Cardiac fibroblast (primary cell): ENCODE measurements around the genes SPEM1, ZBTB4, FXR2, CYB5D1 and BORCS6.

DNA sequence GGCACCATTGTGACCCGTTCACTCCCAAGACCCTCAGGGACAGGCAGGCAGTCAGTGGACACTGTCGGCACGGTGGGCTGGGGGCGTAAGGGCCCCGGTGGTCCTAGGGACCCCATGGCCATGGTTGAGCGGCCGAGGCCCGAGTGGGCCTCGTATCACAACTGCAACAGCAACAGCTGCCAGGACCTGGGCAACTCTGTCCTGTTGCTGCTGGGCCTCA, at the start of gene SPEM1:
Gene SPEM1 (plus strand): TSS at position 54 of the 220 bp plus-strand sequence.
- RRBS: no CpG with 5 or more reads among the region's 9 CpGs

DNA sequence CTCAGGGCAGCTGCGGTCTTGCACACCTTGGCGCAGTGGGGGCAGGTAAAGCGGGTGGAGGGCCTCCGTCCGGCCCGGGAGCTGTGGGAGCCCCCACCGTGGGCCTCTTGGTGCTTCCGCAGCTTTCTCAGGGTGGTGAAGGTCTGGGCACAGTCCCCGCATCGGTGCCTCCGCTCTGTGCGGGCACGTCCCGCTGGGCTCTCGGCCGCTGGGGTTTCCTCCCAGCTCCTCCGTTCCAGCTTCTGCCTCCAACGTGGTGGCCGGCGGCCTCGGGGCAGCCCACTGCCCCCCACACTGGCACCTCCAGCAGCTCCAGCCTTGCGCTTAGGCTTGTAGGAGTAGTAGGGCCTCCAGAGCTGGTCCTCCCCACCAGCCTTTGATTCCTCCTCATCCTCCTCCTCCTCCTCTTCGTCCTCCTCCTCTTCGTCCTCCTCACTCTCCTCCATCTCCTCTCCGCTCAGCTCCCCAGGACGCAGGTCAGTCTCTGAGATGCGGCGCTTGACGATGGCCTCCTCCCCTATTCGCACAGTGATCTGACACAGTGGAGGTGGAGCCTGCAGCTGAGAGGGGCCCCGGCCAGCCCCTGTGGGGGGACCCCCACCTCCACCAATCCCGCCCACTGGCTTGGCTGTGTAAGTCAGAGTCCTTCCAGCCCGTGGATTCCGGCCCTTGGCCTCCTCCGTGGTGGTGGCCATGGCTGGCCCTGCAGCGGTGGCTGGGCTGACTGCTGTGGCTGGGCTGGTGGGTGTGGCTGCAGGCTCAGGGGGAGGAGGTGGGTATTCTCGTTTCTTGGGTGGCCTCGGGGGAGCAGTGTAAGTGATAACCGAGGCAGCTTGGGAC, 16.6 kb downstream of the ZBTB4 start:
- RRBS: no CpG with 5 or more reads among the region's 39 CpGs

DNA sequence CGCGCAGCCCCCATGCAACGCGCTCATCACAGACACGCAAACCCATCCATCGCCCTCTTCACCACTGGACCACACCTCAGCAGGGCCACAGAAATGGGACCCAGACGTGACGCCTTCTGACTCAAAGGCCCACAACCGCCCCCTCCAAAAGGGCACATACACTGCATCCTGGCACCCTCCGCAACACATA, 1.1 kb downstream of the ZBTB4 start:
- RRBS: no CpG with 5 or more reads among the region's 10 CpGs

DNA sequence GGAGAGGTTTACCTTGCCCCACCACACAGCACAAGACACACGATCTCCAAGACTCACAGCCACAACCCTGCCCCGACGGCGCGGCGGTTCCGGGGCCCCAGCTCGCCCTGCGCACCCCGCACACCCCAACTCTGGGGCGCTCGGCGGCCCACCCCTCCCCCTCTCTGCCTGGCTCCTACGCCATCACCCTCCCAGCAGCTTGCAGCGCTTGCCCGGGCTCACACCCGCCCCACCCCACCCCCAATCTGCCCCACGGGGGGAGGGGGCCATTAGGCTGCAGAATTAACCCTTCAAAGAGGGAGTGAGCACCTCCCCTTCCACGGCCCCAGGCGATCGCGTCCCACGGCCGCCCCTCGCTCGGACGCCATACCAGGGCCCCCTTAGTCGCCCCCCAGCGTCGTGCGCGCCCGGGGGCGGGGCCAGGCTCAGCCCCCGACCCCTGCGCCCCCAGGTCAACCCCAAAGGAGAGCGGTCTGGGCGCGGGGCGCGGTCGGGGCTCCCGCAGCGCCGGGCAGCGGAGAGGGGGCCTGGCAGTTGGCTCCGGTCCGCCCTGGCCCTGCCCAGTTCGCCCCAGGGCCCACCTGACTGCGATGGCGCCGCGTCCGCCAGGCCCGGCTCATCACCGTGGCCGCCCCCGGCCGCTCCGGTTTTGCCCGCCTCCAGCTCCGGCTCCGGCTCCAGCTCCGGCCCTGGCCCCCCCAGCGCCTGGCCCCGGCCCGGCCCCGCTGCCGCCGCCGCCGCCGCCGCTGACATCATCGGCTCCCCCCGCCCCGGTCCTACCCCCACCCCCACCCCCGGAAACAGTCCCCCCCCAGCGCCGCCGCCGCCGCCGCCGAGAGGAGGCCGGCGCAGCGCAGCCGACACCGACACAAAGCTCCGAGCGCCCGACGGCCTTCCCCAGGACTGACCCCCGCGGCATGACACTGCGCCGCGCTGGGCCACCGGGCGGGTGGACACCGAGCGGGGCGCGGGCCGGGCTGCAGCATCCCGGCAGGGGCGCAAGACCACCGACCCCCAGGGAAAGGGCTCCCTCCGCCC, at the start of gene ZBTB4:
Gene ZBTB4 (minus strand): TSS at position 757 of the 1,038 bp plus-strand sequence.
- RRBS: 1% methylated on average over 35 of the region's 110 CpGs

DNA sequence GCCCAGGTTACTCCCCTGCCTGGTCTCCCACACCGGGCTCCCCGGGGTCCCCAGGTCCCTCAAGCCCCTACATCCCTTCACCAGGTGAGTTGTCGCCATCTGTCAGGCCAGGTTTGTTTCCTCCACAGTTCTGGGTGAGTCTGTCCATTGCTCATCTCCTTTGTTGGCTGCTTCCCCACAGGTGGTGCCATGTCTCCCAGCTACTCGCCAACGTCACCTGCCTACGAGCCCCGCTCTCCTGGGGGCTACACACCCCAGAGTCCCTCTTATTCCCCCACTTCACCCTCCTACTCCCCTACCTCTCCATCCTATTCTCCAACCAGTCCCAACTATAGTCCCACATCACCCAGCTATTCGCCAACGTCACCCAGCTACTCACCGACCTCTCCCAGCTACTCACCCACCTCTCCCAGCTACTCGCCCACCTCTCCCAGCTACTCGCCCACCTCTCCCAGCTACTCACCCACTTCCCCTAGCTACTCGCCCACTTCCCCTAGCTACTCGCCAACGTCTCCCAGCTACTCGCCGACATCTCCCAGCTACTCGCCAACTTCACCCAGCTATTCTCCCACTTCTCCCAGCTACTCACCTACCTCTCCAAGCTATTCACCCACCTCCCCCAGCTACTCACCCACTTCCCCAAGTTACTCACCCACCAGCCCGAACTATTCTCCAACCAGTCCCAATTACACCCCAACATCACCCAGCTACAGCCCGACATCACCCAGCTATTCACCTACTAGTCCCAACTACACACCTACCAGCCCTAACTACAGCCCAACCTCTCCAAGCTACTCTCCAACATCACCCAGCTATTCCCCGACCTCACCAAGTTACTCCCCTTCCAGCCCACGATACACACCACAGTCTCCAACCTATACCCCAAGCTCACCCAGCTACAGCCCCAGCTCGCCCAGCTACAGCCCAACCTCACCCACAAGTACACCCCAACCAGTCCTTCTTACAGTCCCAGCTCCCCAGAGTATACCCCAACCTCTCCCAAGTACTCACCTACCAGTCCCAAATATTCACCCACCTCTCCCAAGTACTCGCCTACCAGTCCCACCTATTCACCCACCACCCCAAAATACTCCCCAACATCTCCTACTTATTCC, 32.0 kb downstream of the SLC35G6 start:
- RRBS: 95% methylated on average over 1 of the region's 24 CpGs

GRCh38 chr17:7614616-7615721, at the start of gene FXR2:
Gene FXR2 (minus strand): TSS chr17:7614897.
- RRBS: 1% methylated on average over 23 of the region's 97 CpGs

- RRBS: 0% methylated on average over 1 of the region's 37 CpGs
Measured at GRCh38 chr17:7685744-7686361, 1.4 kb downstream of the TP53 start.

GRCh38 chr17:7686362-7687037, 790 bp downstream of the TP53 start:
- RRBS: 0% methylated on average over 3 of the region's 24 CpGs

DNA sequence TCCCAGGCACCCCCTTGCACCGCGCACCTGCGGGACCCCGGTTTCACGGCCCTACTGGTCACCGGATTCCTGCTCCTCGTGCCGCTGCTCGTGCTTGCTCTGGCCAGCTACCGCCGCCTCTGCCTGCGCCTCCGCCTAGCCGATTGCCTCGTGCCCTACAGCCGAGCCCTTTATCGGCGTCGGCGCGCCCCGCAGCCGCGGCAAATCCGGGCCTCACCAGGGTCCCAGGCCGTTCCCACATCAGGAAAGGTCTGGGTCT, 517 bp downstream of the TMEM88 start:
- RRBS: no CpG with 5 or more reads among the region's 26 CpGs

- RRBS: under 1% methylated on average over 11 of the region's 27 CpGs
Measured at GRCh38 chr17:7857815-7858155, at the start of gene CYB5D1. Gene CYB5D1 (plus strand): TSS chr17:7858003.

- RRBS: no CpG with 5 or more reads among the region's 19 CpGs
Measured at GRCh38 chr17:8062321-8063137, 23.7 kb downstream of the ALOX15B start.

DNA sequence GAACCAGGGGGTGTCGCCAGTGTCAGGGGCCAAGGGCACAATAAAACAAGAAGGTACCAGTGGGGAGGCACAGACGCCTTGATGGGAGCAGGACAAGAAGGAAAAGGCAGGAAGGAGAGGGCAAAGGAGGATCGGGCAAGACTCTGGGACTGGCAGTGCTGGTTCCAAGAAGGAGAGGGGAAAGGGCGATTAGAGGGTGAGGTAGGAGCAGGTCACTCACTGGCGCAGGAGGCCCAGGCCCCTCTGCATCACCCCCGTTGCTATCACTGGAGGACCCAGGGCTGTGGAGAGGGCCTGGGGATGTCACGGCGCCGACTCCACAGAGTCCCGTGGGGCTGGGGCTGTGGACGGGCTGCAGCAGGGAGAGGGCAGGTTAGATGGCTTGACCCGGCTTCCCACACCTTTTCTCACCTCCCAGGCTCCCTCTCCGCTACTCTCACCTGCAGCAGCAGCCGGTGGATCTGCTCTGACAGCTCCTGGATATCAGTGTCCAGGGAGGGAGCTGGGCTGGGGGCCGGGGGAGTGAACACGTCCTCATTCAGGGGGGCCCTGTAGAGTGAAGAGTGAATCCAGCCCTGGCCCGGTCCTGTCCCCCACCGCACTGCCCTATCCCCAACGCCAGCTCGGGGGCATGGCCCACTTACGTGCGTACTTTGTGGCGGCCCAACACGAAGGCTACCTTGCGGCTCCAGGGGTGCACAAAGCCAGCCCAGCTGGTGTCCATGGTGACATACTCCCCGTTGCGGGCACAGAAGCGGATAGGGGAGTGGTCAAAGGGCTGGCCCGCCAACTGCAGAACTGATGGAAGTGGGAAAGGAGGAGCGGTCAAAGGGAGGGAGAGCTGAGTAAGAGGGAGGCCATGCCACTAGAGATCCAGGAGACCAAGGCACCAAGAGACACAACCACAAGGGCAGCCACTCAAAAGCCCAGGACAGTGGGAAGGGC, 4.9 kb downstream of the PER1 start:
- RRBS: 82% methylated on average over 6 of the region's 30 CpGs

DNA sequence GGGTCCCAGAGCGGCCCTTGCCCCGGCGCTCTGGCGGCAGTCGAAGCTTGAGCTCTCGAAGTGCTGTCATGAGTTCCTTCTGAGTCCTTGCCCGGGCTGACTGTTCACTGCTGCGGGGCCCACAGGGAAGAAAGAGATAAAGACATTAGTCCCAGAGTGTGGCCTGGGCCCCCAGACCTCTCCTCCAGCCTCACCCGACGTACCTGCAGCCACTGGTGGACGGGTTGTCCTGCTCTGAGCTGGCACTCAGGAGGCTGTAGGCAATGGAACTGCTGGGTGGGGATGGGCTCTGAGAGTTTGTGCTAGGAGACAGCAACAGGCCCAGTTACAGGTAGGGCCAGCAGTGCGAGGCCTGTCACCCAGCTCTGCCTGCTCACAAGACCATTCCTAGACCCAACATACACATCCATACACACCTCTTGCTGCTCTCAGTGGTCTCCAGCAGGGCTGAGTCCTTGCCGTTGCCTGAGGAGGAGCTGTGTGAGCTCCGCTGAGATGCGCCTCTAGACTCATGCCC, 2.1 kb downstream of the PER1 start:
- RRBS: 88% methylated on average over 6 of the region's 15 CpGs

DNA sequence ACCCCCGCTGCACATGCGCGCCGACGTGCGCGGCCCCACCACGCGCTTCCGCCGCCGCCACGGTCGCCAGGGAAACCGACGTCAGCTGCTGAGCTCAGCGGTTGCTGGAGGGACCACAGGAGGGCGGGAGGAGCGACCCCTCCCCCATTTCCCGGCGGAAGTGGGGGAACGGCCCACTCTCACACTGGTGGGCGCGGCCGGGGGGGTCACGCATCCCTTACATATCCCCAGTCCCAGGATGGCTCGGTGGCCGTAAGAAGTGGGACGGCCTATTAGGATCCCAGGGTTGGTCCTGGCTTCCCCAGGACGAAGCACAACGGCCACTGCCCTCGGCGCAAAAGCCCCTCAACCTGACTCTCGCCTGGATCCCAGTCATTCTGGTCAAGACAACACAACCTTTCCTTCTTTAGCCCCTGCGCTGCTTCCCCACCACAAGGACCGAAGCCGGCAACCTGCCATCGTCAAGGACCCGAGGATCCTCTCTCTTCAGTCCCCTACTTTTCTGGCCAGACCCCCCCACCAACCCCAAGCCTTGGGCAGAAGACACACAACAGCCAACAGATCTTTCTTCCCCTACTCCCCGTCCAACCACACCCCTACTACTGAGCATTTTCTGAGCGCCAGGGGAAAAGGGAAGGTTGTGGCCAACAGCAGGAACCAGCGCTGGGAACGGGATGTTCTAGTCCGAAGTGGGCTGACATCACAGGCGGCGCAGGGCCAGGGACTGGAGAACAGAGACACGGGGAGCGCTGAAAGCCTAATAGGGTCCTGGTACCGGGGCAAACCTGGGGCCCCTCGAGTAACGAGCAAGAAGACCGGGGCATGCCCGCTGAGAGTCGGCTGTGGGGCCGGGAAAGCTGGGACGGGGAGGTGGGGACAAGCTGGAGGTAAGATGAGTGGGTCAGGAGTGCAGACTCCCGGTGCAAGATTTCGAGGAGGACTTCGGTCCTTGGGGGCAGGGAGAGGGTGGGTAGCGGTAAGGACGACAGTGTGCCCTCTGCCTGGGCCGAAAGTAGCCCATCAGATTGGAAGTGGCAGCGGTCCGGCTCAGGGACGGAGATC, 627 bp downstream of the PER1 start:
- RRBS: 2% methylated on average over 9 of the region's 65 CpGs

DNA sequence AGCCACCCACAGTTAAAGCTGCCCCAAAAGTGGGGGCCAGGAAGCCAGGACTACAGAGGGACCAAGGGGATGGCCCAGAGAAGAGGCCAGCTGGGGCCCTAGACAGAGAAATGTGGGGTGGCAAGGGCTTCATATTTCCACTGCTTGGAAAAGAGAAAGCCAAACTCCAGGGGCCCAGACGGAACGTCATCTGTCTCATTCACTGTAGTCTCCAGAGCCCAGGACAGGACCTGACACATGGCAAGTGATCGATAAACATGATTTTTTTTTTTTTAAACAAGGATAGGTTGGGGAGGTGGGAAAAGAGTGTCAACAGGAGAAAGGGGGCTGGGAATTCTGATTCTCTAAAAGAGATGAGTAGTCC, 955 bp upstream of the PER1 start:
- RRBS: no CpG with 5 or more reads among the region's 3 CpGs

DNA sequence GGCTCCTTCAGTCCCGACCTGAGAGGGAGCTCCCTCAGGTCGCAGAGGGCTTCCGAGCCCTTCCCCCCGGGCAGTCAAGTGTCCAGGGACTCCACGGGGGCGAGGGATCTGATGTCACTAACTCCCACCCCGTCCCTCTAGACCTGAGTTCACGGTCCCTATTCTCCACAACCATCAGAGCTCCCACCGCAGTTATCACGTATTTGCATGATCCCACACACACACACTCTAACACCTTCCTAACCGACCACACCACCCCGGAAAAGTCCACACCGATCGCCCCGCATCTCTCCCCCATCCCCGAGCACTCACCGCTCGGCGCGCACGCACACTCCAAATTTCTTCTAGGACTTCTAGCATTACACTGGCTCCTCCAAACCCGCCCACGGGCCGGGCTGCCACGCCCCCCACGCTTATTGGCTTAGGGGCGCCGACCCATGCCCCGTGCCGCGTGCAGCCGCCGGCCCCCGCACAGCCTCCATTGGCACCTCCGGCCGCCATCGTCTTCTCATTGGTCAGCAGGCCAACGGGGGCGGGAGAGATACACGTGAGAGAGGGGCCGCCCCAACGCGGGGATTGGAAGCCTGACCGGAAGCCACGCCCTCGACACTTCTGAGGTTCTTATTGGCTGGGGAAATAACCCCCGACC, 3.9 kb upstream of the PER1 start:
- RRBS: 2% methylated on average over 10 of the region's 47 CpGs

DNA sequence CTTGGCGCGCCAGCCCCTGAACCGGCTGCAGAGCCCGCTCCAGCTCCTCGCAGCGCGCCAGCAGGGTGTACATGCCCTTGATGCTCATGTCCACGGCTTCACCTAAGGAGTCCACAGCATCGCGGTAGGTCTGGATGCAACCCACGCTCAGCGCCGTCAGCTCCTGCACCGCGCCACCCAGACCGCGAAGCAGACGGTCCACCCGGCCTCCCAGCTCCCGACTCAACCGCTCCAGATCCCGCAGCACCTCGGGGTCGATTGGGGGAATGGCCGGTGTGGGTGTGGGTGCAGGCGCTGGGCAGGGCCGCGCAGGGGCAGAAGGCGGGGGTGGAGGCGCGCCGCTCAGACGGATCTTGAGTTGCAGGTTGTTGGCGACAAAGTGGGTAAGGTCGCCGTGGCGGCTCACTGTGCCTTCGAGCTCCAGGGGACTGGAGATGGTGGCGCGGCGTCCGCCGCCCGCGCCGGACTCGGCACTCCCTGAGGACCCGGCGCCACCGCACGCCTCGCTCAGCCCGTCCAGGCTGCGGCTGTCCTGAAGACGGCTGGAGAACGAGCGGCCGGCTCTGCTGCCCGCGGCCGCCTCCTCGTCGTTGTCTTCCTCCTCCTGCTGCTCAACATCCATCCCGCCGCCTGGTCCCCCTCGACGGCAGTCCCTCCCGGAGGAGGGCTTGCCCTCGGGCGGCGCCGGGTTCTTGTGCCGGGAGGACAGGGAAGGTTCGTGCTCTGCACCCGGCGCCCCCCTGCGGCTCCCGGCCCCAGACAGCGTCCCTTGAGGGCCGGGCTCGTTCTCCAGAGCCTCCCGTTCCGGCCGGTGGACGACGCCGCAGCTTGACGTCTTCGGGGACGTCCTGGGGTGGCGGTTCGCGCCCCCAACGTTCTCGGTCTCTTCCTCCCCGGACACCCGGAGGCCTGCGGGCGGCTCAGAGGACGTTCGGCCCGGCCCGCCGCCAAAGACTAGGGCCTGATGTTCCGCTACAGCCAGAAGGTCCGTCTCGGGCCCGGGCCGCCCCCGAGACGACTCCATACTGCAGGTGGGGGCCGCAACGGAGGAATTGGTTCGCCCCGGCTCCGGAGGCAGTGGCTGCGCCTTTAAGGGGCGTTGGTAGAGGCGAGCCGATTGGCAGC, at the start of gene BORCS6:
Gene BORCS6 (minus strand): TSS at position 1,064 of the 1,125 bp plus-strand sequence.
- RRBS: under 1% methylated on average over 53 of the region's 120 CpGs

DNA sequence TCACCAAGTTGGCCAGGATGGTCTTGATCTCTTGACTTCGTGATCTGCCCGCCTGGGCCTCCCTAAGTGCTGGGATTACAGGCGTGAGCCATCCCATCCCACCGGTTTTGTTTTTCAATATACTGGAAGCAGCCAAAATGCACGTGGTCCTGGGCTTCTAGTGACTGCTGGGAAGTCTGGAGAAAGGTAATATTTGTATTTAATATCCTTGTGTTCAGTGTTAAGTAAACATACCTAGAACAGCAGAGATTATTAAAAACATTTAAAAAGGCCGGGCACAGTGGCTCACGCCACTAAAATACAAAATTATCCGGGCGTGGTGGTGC, 9.7 kb upstream of the AURKB start:
- RRBS: no CpG with 5 or more reads among the region's 9 CpGs

DNA sequence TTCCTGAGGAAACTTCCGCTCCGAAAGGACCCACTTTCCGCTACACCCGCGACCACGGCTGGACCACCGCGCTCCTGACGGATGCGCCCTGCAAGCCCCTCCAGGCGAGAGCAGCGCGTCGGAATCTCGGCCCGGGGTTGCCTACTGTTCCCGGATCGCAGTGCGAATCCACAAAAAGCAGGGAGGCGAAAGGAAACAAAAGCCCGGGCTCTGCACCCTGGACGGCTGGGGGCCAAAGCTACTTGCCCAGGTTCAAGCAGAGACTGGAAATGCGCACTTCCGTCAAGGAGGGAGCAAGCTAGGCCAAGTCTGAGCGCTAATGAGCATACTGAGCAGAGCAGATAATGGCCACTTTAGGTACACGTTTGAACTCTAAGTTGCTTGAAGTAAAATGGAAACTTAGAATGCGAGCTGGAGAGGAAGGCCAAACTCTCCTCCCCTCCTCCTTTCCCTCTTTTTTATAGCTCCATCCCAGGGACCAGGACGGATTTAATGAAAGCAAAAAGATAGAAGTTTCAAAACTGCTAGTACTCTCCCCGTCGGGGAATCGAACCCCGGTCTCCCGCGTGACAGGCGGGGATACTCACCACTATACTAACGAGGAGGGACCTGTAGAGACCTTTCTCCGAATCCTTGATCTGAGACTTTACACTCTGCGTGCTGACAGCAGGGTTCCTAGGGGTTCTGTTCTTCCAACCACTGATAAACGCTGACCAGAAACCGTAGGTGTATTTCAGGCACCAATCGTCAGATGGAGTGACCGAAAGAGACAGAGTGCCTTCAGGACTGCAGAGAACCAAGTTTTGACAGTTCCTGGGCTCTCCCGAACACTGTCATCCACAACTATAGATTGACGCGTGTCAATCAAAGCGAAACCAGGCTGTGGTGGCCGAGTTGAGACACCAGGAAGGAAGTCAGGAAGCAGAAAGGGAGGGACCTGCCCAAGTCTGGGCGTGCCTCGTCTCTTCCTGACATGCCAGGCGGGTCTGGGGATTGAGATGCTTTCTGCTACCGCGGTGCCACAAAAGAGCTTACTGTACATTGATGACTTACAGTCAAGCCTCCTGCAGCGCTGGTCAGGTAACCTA, 11.7 kb upstream of the AURKB start:
- RRBS: 3% methylated on average over 5 of the region's 53 CpGs

- RRBS: 23% methylated on average over 2 of the region's 11 CpGs
Measured at GRCh38 chr17:8223736-8224141, 13.4 kb upstream of the AURKB start.